Epidermal melanocyte (primary cell): ENCODE measurements around the genes XIAP and ACTRT1.

GRCh38 chrX:120302275-120302951, 8.8 kb downstream of the TMEM255A start:
- RRBS, result no CpG with 5 or more reads among the region's 5 CpGs

GRCh38 chrX:120310282-120310979, 830 bp downstream of the TMEM255A start:
- RRBS, result no CpG with 5 or more reads among the region's 28 CpGs

DNA sequence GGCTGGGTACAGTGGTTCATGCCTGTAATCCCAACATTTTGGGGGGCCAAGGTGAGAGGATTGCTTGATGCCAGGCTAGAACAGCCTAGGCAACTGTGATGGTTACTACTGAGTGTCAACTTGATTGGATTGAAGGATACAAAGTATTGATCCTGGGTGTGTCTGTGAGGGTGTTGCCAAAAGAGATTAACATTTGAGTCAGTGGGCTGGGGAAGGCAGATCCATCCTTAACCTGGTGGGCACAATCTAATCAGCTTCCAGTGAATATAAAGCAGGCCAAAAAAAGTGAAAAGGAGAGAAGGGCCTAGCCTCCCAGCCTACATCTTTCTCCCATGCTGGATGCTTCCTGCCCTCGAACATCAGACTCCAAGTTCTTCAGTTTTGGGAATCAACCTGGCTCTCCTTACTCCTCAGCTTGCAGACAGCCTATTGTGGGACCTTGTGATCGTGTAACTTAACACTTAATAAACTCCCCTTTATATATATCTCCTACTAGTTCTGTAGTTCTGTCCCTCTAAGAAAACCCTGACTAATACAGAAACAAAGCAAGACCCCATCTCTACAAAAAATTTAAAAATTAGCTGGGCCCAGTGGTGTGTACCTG, 13.1 kb downstream of the CUL4B start:
- RRBS, result no CpG with 5 or more reads among the region's 2 CpGs

DNA sequence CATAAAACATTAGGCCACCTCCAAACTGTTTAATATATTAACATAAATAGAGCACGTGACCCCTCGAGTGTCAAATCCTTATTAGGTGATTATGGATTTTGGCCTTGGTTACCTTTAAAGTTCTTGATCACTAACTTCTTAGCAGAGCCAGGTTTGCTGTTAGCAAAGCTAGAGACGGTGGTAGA, 899 bp downstream of the CUL4B start:
- RRBS, result no CpG with 5 or more reads among the region's 3 CpGs

GRCh38 chrX:123216804-123217582, 32.9 kb downstream of the GRIA3 start:
- RRBS, result no CpG with 5 or more reads among the region's 6 CpGs

GRCh38 chrX:123561490-123561767, 171.4 kb downstream of the THOC2 start:
- RRBS, result no CpG with 5 or more reads among the region's 9 CpGs

GRCh38 chrX:123679062-123679956, 53.5 kb downstream of the THOC2 start:
- RRBS, result no CpG with 5 or more reads among the region's 5 CpGs

- RRBS, result no CpG with 5 or more reads among the region's 12 CpGs
These were observed 1.3 kb downstream of the THOC2 start for GRCh38 chrX:123731649-123731902.

DNA sequence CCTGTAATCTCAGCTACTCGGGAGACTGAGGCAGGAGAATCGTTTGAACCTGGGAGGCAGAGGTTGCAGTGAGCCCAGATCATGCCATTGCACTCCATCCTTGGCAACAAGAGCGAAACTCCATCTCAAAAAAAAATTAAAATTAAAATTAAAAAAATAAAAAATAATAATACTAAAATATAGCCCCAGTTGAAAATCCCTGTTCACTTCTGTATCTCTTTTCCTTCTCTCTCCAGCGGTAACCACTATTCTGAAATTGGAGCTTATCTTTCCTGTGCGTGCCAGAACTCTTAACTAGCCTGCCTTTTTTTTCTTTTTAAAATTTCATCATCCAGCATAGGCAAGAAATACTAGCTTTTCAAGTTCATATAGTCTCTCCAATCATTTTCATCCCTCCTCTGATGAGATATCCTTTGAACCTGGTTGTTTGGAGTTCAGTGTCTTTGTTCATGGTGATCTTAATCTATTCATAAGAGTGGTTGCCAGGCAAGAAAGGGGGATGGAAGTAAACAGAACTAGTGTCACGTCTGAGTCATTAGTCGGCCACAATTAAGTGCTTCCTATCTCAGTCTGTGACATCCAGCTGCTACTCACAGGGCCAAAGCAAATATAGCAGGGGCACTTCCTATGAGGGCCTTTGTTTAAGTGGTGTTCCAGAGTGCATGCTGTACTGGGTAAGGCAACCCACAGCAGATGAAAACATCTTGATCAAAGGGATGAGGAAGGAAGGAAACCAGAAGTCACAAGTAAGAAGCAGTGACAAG, 56.5 kb upstream of the XIAP start:
- RRBS, result no CpG with 5 or more reads among the region's 7 CpGs

GRCh38 chrX:123809960-123810305, 49.9 kb upstream of the XIAP start:
- RRBS, result no CpG with 5 or more reads among the region's 3 CpGs

DNA sequence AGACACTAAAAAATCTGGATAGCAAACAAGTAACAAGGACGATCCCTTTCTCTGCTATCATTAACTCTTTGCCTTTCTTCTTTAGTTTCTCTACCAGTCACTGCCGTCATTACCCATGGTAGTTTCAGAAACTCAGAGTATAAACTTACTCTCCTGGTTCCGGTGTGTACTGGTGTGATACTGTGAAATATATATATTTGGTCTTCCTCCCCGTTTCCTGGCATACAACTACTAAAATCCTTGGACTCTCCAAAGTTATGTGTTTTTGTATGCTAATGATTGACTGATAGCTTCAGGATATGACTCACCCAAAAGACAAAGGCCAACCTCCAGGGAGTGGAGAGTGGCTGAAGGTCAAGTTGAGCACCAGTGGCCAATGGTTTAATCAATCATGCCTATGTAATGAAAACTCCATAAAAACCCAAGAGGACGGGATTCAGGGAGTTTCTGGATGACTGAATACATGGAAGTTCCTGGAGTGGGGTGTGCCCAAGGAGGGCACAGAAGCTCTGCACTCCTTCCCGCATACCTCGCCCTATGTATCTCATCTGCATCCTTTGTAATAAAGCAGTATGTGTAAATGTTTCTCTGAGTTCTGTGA, 35.0 kb upstream of the XIAP start:
- RRBS, result no CpG with 5 or more reads among the region's 7 CpGs

GRCh38 chrX:123859406-123860546, at the start of gene XIAP:
Gene XIAP (plus strand): TSS chrX:123860053.
- RRBS, result 3% methylated on average over 28 of the region's 75 CpGs

- RRBS, result no CpG with 5 or more reads among the region's 3 CpGs
These were observed 15.2 kb downstream of the STAG2 start for GRCh38 chrX:123976501-123977228.

- RRBS, result no CpG with 5 or more reads among the region's 3 CpGs
These were observed 279.7 kb downstream of the SH2D1A start for GRCh38 chrX:124626094-124626380.

DNA sequence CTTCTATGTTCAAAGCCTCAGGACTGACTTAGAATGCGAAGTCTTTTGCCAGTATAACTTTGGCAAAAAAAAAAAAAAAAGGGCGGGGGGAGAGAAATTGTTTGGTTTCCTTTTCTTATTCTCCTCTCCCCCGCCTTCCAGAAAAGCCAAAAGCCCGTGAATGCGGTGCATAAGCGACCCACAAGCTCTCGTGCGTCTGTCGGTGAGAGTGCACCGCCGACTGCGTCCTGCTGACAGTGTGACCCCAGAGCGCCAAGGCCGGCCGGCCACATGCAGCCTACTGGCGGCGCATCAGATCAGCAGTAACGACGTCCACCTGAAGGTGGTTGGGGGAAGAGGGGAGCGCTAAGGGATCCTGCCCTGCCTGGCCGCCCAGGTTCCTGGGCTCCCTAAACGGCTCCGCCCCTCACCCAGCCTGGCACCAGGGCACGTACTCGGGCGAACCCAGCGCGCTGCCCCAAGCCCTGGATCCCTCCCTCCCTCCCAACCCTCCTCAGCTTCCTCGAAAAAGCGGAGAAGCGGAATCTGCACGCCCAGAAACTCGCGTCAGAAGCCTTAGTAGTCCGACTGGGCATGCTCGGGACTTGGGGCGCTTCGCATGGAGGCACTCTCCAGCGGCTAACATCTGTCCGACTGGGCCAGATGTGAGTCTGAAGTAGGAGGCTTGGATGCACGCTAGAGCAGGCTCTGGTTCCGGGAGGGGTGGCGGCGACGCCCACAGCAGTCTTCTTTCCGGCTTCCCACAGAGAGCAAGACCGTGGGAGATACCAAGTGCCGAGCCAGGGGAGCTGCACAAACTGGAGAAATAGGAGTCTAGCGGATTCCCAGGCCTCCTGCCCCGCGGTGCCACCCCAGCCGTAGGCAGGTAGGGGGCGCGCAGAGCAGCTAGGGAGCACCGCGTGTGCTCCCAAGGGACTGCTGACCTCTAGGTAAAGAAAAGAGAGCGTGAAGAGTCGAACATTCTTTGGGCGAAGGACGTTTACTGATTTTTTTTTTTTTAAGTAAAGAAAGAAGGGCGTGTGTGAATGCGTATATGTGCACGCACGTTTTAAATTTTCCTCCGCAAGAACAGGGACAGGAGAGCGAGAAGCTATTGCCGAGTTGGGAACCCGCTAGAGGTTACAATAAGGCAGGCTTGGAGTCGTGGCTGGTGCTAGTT, 114.4 kb upstream of the TEX13C start:
- RRBS, result 3% methylated on average over 4 of the region's 69 CpGs

DNA sequence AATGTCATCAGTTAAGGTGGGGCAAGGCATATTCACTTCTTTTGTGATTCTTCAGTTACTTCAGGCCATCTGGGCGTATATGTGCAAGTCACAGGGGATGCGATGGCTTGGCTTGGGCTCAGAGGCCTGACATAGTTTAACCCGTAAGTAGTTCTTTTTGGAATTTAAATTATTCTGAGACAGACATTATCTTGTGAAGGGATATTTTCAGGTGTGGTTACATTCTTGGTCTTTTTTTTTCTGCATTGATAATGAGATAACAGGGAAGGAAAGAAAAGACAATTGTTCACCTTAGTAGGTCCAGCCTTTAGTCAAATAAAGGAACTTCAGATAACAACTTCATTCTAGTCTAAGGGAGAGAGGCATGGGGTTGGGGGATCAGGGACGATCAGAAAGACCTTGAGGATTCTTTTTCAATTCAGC, 74.8 kb downstream of the TEX13C start:
- RRBS, result no CpG with 5 or more reads among the region's 4 CpGs

DNA sequence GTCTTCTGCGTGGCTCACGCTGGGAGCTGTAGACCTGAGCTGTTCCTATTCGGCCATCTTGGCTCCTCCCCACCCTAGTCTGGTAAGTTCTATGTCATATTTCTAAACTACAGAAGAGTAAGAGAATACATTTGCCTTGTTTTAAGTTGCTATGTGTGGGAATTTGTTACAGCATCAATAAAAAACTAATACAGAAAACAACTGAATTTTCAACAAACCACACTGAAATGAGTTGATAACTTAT, 56.1 kb downstream of the DCAF12L2 start:
- RRBS, result no CpG with 5 or more reads among the region's 3 CpGs

GRCh38 chrX:127712807-127713127, 339.4 kb downstream of the ACTRT1 start:
- RRBS, result no CpG with 5 or more reads among the region's 1 CpG

DNA sequence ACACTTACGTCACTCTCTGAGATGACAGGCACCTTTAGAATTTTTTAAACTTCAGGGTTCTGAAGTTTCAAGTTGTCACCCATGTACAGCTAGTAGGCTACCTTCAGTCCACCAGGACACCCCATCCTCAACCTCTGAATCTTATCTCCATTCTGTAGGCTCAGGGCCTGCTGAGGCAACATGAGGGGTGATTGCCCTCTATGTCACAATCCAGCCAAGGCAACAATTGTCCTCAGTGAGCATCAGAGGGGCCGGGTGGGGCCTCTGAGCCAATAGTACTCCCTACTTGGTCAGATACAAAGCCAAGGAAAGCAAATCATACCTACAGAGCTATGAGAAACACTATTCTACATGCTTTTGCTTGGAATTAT, at the start of gene ACTRT1:
Gene ACTRT1, minus strand, starts transcription at position 154 of the 371 bp plus-strand sequence.
- RRBS, result no CpG with 5 or more reads among the region's 2 CpGs